Measurements from ENCODE around the gene OR8B12.

DNA sequence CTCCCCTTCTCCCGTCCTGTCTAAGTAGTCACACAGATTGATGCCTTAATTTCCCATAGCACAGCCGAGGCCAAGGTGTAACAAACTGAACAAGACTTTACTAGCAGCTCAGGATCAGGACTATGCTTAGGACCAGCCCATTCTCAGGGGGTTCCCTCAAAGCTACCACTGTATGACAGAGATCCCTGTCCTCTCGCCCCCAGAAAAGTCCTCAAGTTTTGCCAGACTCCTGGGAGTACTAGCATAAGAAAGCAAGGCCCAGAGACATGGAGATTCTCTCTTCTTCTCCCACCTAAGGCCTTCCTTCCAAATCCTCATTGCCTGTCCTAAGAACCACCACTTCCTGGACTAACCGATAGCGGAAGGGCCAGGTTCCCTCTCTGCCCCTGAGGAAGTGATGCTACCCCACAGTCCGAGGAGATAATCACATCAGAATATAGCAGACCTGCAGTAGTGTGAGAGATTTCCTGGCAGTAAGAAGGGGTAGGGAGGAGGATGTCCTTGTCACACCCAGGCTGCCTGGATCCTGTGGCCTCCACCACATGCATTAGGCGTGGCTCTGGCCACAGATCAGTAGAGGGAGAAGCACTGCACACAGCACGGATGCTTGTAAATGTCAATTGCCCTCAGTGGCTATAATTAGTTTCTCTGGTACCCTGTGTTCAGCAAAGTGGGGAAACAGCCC is 61.6 kb downstream of the UBASH3B start:
- PRO-cap: no peak
- RRBS, 2 experiments: no CpG with 5 or more reads among the region's 8 CpGs

GRCh38 chr11:123055850-123056407 is 6.0 kb downstream of the HSPA8 start:
- PRO-cap: no peak
- RRBS, 2 experiments: no CpG with 5 or more reads among the region's 3 CpGs

DNA sequence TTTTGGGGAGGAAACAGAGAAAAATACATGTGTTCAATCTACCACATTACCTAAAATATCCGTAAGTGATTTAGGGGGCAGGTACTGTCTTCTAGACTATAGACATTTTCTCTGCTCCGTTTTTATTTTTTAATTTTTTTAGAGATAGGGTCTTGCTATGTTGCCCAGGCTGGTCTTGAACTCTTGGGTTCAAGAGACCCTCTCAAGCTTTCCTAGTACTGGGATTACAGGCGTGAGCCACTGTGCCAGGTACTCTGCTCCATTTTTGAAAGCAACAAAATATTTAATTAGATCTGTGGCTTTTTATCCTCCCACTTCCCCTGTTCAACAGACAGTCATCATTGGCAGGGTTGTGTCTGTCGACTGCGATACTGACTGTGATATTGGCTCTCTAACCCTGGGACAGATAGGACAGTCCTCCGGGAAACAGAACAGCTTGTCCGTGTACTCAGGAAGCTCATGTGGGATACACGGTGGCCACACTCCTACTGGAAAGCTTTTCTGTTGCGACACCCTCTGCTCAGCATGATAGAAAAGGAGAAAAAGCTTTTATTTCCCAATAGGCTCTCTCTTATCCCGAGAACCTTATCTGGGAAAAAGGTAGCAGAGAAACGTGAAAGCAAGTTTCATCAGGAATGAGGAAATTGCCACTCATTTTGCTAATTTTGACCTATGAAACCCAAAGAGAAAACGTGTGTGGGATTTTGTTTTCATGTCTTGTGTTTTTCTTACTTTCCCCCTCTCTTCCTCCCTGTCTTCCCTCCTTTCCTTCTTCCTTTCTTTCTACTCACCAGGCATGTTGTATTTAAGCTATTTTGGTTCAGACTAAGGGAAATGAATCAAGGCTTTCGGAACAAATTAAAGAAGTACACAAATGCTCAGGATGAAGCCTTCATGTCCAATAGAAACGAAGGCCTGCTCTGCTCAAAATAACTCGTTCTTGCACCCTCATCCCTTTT is 60.4 kb upstream of the HSPA8 start:
- PRO-cap: no peak
- RRBS, 2 experiments: no CpG with 5 or more reads among the region's 15 CpGs

DNA sequence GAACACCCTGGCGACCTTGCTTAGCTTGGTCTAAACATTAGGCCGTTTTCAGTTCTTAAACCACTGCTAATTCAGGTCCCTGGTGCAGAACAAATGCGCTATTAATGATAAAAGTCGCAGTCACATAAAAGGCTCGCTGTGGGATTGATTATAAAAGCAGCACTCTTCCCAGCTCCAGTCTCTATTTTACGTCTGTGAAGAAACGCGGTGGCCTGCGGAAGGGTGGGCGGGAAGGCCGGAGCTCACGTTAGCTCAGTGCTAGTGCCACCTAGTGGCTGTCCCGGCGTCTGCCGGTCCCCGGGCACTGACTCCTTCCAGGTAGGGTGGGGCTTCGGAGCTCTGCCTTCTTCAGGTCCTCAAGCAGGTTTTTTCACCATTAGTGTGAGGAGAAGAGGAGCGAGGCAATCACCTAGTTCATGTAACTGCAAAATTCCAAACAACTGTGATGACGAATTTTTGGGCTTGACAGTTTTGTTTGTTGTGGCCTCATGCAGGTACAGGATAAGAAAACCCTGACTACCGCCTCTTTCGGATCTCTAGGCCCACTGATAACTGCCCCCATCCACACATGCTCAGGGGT is 66.4 kb upstream of the CLMP start:
- PRO-cap: no peak
- RRBS, 2 experiments: 10 to 11% methylated on average over 1 of the region's 21 CpGs

GRCh38 chr11:123362703-123363930 is 67.0 kb upstream of the GRAMD1B start:
- PRO-cap: no peak
- RRBS, 2 experiments: no CpG with 5 or more reads among the region's 16 CpGs

DNA sequence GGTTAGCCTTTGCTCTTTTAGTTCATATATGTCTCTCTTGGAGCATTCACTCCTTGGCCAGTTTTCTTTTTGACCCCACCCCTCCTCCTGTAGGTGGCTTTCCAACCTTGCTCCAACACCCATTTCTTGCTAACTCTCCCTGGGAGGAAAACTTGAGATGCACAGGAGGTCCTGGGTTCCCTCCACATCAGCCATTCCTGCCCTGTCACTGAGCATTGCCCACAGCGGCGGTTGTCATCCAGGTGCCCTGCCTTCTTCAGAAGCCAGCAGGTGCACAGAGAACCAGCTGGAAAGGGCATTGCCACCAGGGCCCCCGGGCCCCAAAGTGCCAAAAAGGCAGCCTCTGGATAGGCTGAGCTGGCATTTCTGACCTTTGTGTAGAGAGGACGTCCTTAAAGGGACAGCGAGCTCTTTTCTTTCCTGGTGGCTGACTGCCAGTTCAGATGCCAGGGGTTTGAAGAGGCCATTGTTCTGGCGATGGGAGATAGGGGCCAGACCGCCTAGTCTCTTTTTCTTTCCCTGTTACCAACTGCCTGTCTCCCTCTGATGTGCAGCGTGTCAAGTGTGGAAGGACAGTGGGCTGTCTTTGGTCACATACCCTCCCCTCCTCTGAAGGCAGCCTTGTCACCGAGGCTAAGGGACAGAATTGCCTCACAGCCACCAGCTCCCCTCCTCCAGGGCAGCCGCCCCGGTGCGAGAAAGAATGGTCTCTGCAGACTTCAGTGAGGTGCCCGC is 109.8 kb downstream of the SCN3B start:
- PRO-cap: no peak
- RRBS, 2 experiments: no CpG with 5 or more reads among the region's 13 CpGs

- PRO-cap: no peak
- RRBS, 2 experiments: no CpG with 5 or more reads among the region's 6 CpGs
Measured at GRCh38 chr11:123586872-123587445, 67.5 kb downstream of the SCN3B start.

DNA sequence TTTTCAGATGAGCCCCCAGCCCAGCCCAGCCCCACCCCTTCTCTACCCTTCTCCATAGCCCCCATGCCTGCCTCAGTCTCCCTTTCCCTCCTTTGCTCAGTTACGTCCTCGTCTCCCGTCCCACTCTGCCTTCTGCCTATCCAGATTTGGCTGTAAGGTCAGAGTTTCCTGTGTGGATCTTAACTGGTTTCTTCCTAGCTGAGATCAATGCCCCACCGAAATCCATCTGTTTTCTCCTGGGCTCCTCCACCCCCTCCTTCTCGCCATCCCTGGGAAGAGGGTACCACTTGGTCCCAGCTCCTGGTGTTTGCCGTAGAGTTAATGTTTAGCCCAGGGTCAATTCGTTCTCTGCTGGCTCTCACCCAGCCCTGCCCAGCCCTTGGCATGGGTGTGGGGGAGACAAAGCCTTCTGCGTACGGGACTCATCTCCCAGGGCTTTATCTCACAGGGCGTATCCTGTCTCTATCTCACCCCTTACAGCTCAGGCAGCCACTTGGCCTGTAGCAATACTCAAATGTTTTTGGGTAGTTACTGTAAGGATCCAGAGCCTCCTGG is 66.4 kb downstream of the SCN3B start:
- PRO-cap: no peak
- RRBS, 2 experiments: no CpG with 5 or more reads among the region's 10 CpGs

- PRO-cap: no peak
- RRBS, 2 experiments: 22 to 39% methylated on average over 2 of the region's 22 CpGs
Measured at GRCh38 chr11:123590190-123591302, 63.9 kb downstream of the SCN3B start.

- PRO-cap: no peak
- RRBS, 2 experiments: no CpG with 5 or more reads among the region's 10 CpGs
Measured at GRCh38 chr11:123628955-123629823, 25.2 kb downstream of the SCN3B start.

GRCh38 chr11:124543488-124543823 is at the start of gene OR8B12:
Gene OR8B12 (minus strand): TSS chr11:124543654.
- PRO-cap: no peak
- RRBS, 2 experiments: no CpG with 5 or more reads among the region's 6 CpGs

- PRO-cap: no peak
- RRBS, 2 experiments: no CpG with 5 or more reads among the region's 1 CpG
Measured at GRCh38 chr11:124625575-124625960, 2.9 kb downstream of the TBRG1 start.

DNA sequence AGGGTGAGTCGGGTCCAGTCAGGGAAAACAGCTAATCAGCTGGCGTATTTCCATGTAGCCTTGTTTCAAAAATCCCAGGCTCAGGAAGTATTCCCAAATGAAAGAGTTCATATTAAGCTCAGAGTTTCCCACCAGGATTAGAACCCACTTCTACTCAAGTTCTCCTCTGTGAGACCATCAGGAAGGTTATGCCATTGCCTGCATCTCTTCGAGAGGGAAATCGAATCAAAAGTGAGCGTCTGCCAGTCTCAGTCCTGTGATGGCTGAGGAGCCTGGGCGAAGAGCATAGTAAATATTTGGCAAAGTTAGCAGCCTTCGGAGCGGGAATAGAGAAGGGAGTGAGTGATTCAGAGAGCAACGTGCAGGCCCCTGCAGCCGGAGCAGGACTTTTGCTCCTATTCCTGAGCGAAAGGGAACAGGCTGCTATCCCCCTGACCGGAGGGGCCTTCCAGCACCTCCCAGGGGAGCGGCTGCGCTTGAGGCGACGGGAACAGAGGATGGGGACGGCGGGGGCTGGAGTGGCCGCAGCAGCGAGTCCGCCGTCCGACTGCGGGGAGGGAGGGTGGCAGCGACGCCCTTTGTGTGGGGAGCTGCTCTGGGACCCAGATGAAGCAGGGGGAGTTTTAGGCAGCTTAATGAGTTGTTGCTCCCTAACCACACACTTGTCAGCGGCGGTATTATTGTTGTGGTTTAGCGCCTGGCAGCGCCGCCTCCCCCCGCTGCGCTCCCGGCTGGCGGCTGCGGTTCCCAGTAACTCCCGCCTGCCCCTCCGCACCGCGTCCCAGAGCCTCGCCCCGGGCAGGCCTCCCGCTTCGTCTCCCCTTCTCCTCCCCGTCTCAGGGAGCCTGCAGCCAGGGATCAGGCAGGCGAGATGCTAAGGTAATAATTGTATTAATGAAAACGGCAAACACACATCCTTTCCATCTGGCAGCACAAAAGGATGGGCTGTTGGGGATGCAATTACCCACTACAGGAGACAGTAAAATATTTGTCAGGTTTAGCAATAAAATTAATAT is 21.7 kb upstream of the NRGN start:
- PRO-cap: no peak
- RRBS, 2 experiments: 2% methylated on average over 12 of the region's 47 CpGs

- PRO-cap: no peak
- RRBS, 2 experiments: no CpG with 5 or more reads among the region's 12 CpGs
Measured at GRCh38 chr11:124747517-124748197, 4.4 kb downstream of the VSIG2 start.

DNA sequence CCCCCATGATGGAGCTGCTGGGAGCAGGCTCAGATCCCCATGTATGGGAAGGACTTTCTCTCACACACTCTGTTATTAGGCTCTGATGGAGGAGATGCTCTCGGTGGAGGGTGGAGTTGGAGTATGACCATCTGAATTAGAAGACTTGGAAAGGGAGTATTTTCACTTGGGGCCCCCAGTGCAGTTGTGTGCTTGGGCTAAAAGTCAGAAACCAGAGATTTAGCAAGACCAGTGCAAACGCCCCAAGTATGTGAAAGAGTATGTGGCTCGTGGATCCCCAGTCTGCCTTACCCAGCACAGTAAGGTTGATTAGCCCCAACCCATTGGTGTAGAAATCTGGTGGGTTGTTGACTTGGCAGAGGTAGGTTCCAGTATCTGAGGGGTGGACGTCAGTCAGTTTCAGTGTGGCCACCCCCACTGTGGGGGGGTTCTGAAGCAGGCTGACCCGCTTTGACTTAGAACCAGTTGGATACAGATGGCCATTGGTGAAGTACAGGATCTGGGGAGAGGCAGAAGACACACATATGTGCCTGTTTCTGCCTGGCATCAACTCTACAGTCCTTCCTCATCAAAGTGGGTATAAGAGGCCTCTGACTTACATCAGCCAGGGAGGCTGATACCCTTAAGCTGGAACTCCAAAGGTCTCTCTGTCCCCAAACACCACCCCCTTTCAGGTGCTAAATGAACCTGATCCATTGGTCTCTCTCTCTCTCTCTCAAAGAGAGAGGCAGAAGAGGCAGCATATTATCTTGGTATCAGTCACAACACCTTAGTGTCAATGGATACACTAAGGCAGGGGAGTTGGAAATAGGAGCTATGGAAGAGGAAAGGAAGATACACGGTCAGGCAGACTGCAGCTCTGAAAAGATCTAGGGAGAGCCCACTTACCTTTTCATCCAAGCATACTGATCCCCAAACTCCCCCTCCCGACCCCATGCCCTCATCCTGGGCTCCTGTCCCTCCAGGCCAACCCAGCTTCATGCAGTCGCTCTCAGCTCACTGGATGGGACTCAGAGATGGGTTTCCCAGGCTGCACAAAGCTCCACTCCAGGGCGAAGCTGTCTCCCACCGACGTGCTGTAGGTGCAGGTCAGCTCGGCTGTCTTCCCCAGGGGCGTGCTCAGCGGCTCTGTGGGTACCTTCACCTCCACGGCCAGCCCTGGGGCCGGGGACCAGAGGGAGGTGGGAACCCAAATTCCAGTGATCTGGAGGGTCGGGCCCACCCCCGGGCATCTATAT is 1.2 kb downstream of the VSIG2 start:
- PRO-cap: no peak
- RRBS, 2 experiments: 7 to 19% methylated on average over 3 of the region's 18 CpGs

DNA sequence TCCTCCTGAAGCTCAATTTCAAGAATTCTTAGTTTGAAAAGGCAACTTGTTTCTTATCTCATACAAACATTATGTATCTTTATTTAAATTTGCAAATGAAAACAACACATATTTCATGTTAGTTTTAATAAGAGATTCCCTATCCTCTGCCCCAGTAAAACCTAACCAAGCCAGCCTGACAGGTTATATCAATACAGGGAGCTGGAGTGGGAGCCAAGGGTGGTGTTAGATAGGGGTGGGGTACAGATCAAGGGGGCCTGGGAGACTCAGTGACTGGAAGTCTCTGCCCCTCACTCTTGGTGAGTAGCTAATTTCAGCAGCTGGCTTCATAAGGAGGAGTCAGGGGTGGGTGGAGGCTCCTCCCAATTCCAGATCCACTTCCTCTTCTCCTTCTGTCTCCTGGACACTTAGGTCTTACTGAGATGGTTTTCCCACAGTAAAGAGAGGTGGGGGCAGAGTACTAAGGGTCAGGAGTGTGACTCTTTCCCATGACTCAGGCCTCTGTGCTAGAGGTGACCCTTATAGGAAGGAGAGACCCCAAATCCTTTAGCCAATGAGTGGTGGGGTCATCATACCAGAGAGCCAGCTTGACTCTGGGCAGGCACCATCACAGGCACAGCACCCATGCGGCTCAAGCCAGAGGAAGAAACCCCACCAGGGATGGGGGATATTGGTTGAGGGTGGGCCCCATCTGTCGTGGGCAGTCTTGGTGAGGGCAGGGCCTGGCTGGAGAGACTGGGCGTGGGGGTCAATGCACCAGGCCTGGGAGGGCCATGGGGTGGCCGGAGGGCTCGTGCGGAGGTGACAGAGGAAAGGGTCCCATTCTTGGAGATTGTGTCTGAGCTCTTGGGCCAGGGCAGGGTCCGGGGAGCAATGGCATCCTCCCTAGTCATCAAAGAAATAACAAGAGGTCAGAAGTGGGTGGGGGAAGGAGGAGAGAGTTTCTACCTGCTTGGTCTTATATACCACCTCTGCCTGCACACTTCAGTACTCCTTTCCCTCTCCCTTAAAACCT is 1.3 kb upstream of the VSIG2 start:
- PRO-cap: no peak
- RRBS, 2 experiments: 78 to 92% methylated on average over 4 of the region's 7 CpGs

GRCh38 chr11:124759428-124759851 is 2.6 kb downstream of the ESAM start:
- PRO-cap: no peak
- RRBS, 2 experiments: 20 to 30% methylated on average over 2 of the region's 27 CpGs

DNA sequence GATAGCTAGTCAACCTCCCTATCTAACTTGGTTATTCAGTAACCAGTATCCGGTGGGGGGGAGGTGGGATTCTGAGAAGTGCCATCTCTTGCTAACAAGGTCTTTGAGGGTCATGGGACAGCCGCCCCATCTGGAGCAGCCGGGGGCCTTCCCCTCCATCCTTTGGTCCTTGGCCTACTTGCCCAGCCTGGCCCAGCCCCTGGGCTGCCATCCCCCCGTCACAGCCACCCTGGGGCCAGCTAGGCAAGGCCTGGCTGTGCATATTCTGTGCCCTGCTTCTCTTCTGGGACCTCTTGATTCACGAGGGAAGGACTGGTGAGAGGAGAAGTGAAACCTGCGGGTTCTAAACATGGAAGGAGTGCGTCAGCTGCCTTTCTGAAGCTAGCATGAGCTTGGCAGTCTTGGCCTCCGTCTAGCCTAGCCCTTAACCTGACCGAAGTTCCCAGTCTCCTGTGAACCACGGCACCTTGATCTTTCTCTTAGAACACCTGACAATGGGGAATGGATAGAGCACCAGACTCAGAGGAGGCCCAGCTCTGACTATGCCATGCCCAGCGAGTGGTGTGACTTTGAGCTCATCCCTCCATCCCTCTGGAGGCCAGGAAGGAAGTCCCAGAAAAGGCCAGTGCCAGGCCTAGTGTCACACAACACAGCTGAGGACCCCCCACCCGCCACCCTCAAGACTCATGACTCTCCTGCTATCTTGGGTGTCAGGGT is 9.4 kb downstream of the SLC37A2 start:
- PRO-cap: no peak
- RRBS, 2 experiments: 60 to 86% methylated on average over 1 to 3 of the region's 12 CpGs

DNA sequence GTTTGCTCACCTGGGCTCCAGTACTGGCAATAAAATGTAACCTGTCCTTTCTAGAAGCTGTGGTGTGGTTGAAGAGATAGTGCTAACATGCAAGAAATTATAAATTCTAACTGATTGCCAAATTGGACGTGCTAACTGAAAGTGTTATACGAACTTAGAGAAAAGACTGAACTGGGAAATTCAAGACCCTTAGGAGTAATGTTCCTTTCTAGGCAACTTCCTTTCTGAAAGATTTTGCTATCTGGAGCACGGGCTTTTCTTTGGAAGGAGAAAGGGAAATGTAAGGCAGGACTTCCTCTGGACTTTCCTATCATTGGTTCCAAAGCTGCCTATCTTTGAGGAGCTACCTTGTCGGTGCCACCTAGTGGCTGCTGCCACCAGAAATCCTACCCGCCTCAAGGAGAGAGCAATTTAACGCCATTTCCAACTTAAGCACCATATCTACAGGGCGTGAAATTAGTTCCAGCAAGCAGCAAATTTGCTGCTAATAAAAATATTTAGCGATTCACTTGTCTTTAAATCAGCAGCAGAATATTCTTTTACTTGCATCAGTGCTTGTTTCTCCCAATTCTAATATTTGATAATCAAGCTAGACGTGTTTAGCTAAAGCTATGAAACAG is 12.7 kb upstream of the TMEM218 start:
- PRO-cap: no peak
- RRBS, 2 experiments: no CpG with 5 or more reads among the region's 9 CpGs

GRCh38 chr11:125168132-125168672 is 3.7 kb downstream of the PKNOX2 start:
- PRO-cap: no peak
- RRBS, 2 experiments: no CpG with 5 or more reads among the region's 4 CpGs